Measurements from ENCODE around the genes EFNA4, PKLR and SSR2.

DNA sequence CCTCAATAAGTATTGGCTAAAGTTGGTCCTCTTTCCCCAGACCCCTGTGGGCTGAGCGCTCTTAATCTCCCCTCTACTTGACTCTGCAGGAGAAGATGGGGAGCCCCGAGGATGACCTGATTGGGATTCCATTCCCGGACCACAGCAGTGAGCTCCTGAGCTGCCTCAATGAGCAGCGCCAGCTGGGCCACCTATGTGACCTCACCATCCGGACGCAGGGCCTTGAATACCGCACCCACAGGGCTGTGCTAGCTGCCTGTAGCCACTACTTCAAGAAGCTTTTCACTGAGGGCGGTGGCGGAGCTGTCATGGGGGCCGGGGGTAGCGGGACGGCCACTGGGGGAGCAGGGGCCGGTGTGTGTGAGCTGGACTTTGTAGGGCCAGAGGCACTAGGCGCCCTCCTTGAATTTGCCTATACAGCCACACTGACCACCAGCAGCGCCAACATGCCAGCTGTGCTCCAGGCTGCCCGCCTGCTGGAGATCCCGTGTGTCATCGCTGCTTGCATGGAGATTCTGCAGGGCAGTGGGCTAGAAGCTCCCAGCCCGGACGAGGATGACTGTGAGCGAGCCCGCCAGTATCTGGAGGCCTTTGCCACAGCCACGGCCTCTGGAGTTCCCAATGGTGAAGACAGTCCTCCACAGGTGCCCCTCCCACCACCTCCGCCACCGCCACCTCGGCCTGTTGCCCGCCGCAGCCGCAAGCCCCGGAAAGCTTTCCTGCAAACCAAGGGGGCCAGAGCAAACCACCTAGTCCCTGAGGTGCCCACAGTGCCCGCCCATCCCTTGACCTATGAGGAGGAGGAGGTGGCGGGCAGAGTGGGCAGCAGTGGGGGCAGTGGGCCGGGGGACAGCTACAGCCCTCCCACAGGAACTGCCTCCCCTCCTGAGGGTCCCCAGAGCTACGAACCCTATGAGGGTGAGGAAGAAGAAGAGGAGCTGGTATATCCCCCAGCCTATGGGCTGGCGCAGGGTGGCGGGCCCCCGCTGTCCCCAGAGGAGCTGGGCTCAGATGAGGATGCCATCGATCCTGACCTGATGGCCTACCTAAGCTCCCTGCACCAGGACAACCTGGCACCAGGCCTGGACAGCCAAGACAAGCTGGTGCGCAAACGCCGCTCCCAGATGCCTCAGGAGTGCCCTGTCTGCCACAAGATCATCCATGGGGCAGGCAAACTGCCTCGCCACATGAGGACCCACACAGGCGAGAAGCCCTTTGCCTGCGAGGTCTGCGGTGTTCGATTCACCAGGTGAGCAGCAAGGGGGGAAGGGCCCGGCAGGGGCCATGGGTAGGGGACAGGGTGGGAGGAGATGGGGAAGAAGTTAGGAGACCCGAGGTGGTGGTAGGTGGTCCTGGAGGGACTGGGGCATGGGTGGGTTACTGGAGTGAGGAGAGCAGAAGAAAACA, 12.5 kb downstream of the ZBTB7B start:
- PRO-cap = no peak
- RRBS = 86% methylated on average over 6 of the region's 48 CpGs

DNA sequence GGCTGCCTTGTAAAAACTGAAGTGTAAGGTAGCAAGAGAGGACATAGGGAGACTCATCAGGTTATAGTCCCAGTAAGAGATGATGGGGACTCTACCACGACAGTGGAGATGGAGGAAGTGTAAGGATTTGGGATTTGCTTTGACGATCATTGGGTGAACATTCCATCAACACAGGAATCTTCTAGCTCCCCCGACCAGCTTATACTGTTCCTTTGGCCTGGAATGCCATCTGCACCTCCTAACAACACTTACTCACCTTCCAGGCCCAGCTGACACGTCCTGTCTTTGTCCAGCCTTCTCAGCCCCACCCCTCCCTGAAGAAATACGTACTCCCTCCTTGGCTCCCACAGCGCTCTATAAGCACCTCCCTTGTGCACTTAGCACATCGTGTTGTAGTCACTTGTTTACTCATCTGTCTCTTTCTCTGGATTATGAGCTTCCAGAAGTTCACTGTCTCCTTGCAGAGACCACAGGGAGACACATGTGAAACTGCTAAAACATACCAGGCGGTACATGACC, 4.8 kb downstream of the DCST1 start:
- PRO-cap = no peak
- RRBS = no CpG with 5 or more reads among the region's 8 CpGs

DNA sequence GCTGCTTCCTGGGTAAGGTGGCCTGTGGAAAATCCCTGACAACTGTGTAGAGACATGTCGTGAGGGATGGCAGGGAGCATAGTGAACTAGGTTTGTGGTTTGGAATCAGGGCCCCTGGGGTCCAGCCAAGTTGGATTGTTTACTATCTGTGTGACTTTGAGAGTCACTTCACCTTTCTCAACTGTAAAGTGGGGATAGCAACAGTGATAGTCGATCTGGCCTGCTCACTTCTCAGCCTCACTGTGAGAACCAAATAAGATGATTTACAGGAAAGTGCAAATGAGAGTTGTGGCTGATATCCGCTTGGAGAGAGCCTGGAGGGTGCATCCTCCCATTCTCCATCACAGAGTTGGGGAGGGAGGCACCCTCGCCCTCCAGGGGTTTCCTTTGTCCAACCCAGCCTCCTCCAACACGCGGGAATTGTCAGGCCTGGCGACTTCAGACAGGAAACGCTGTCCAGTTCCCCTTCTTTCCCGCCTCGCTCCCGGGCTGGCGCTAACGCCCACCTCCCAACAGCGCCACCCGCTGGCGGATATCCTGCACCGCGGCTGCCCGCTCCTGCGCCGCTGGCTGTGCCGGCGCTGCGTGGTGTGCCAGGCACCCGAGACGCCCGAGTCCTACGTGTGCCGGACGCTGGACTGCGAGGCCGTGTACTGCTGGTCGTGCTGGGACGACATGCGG, 875 bp upstream of the ADAM15 start:
- PRO-cap = bidirectional peak, plus-strand start at position 559 of the sequence, minus-strand start at position 480 of the sequence
- RRBS = 1% methylated on average over 23 of the region's 35 CpGs

DNA sequence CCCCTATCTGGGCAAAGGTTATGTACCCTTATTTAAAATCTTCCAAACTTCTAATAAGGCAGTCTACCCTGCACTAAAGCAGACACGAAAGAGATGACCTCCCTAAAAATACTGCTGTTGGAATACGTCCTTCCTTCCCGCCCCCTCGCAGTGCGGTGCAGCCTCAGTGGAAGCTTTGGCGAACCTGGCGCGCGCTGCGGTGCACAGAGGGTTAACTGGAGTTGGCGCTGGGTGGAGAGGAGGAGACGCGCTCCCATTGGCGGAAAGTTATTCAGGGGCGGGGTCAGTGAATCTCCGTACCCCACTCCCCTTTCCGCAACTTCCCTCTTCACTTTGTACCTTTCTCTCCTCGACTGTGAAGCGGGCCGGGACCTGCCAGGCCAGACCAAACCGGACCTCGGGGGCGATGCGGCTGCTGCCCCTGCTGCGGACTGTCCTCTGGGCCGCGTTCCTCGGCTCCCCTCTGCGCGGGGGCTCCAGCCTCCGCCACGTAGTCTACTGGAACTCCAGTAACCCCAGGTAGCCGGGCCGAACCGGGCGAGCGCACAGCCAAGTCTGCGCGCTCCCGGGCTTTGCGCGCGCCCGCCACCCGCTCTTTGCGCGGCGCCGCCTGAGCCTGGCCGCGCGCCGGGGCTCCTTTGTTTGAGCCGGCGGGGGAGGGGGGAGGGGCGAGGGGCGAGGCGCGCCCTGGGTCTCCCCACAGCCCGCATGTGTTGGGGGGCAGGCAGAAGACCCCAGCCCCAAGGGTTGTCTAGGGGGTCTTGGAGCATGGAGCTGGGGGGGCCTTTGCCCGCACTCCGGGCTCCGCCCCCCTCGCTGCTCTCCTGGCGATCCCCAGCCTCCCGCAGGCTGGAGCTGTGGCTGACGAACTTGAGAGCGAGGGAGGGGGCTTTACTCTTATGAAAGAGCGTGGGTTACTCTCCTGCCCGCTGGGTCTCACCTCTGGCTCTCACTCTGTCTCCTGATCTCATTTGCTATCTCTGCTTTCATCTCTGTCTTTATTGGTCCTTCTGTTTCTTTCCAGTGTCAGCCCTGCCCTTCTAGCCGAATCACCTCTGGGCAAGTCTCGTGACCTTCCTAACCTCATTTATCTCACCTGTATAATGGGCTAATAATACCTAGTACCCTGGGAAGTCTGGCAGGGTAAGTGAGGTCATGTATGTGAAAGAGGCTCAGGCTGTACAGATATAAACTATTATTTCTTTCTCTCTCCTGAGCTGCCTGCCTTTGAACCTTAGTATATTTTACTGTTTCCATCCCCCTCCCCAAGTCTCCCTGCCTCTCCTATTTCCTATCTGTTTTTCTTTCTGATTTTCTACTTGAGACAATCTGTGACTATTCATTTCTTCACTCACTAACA, at the start of gene EFNA4:
Gene EFNA4, plus strand, starts transcription at position 323 of the 1,360 bp plus-strand sequence.
- PRO-cap = unidirectional peak, plus-strand start at position 354 of the sequence; unidirectional peak, plus-strand start at position 392 of the sequence
- RRBS = 1% methylated on average over 19 of the region's 72 CpGs

DNA sequence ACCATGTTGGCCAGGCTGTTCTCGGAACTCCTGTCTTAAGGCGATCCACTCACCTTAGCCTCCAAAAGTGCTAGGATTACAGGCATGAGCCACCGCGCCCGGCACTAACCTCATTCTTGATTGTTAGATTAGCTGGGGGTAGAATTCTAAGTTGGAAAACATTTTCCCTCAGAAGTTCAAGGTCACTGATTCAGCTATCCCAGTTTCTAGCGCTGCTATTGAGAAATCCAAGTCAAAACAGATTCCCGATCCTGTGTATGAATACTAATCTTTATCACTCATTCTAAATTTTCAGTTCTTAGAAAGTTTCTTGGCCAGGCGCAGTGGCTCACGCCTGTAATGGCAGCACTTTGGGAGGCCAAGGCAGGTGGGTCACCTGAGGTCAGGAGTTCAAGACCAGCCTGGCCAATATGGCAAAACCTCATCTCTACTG, 24.3 kb upstream of the EFNA1 start:
- PRO-cap = no peak
- RRBS = no CpG with 5 or more reads among the region's 9 CpGs

GRCh38 chr1:155105580-155106296, 21.9 kb upstream of the EFNA1 start:
- PRO-cap = no peak
- RRBS = no CpG with 5 or more reads among the region's 8 CpGs

GRCh38 chr1:155127175-155127836, 370 bp upstream of the EFNA1 start:
- PRO-cap = bidirectional peak, plus-strand start at chr1:155127426, minus-strand start at chr1:155127258; bidirectional peak, plus-strand start at chr1:155127876, minus-strand start at chr1:155127741
- RRBS = 2% methylated on average over 11 of the region's 59 CpGs

DNA sequence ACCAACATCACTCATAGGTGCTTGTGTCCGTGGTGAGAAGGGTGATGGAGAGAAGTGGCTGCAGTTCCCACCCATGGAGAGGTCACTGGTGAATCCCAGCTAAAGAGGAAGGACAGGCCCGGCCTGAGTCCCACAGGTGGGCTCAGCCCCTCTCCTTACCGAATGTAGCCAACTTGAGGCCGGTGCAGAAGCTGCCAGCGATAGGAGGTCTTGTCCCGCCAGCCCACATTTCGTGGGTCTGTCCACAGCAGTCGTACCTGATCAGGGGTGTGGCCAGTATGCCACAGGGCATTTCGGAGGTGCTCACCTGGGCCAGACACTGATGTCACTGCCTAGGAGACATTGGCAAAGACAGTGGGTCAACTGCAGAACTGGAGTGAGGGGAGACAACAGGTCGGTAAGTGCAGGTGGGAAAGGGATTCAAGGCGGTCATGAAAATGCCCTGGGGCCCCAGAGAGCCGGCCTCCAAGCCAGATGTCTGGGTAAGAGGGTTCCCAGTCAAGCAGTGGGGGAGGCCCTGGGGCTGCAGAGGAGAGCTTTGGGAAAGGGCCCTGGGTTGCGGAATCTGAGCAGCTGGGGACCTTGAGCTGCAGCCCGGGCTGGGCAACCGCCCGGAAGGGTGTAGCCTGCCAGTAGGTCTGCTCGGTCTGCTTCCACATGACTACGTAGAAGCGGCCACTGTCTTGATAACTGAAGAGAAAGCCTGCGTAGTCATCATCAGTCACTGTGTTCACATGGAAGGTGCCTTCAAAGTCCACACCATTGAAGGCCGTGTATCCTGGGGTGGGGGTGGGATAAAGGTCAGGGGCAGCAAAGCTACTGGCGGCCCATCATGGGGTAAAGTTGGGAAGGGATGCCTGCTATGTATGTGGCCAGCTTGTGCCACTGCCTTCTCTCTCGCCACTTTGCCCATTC, 10.6 kb downstream of the THBS3 start:
- PRO-cap = no peak
- RRBS = 90% methylated on average over 2 of the region's 23 CpGs

GRCh38 chr1:155301262-155301722, at the start of gene PKLR:
Gene PKLR (minus strand): TSS chr1:155301438.
- PRO-cap = no peak
- RRBS = no CpG with 5 or more reads among the region's 5 CpGs

DNA sequence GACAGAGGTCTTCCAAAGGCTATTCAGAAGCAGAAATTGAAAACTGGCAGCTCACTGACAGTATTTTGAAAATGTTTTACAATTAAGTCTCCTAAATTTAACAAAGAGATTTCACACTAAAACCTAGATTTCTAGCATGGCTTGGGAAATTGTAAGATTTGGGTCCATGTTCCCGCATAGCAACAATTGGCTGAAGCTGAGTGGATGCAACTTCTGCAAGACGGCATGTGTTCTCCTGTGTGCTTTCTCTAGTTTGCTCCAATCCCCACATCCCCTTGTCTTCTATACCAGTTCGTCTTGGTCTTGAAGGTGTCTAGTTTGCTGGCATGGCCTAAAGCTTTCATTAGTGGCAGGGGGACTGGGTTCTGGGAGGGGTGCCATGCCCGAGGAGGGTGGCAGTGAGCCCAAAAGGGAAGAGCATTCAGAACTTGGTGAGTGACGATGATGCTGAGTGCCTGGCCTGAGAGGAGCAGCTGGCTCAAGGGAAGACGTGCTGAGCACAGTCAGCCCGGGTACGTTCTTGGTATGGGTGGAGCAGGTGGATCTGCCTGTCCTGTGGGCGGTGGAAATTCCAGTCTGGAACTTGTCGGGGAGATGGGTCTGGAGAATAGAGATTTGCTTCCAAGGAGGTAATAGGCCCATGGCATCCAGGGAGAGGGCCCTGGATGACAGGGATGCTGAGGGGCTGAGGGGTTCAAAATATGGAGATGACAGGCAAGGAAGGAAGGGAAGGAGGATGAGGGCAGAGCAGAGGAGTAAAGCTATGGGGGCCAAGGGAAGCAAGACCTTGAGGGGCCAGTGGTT, 4.5 kb downstream of the FDPS start:
- PRO-cap = no peak
- RRBS = no CpG with 5 or more reads among the region's 10 CpGs

GRCh38 chr1:155324081-155324643, 3.5 kb downstream of the RUSC1 start:
- PRO-cap = bidirectional peak, plus-strand start at chr1:155324521, minus-strand start at chr1:155324386
- RRBS = 2% methylated on average over 24 of the region's 35 CpGs

DNA sequence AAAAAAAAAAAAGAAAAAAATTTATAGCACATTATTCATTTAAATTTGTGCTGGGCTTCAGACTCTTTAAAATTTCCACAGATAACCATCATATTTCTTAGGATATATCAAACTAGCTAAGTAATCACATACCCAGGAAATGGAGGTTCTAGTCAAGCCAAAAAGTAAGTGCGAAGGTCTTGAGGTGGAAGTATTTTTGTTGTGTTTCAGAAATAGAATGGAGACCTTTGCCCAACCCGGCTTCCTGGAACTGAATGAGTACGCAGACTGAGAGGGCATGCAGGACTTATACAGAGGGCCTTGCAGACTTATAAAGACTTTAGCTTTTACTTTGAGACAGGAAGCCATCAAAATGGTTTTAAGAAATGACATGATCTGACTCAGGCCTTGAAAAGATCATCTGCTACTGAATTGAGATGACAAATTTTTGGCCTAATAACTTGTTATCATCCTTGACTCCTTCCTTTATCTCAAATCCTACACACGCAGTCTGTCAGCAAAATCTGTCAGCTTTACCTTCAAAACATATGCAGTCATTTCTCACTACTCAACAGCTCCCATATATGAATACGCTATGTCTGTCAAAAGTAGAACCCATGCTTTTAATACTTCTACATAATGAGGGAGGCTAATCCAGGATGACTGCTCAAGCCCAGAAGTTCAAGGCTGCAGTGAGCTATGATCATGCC, 26.5 kb downstream of the ASH1L start:
- PRO-cap = no peak
- RRBS = no CpG with 5 or more reads among the region's 5 CpGs

DNA sequence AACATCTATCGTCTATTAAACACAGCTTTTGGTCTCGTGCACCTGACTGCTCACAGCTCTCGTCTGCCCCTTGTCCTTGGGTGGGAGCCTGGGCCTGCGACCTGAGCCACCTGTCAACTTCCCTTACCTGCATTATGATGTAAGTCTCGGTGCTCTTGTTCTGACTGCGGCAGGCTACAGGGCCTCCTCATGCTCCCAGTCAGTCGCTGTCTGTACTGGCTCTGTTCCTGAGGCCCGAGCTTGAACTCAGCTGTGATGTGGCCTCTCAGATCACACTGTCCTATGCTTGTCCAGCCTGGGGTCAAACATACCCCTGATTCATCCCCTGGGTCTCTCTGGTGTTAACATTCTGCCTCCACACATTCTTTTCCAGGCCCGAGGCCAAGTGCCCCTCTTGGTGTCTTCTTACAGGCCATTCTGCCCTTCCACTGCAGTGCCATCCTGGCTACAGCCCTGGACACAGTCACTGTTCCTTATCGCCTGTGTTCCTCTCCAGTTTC, 59.1 kb downstream of the DAP3 start:
- PRO-cap = no peak
- RRBS = no CpG with 5 or more reads among the region's 10 CpGs

GRCh38 chr1:155946960-155947842, 5.8 kb downstream of the RXFP4 start:
- PRO-cap = no peak
- RRBS = no CpG with 5 or more reads among the region's 11 CpGs

- PRO-cap = no peak
- RRBS = no CpG with 5 or more reads among the region's 2 CpGs
Observed at GRCh38 chr1:155968880-155969257, 9.5 kb downstream of the ARHGEF2 start.

- PRO-cap = no peak
- RRBS = no CpG with 5 or more reads among the region's 11 CpGs
Observed at GRCh38 chr1:155969382-155970119, 8.8 kb downstream of the ARHGEF2 start.

GRCh38 chr1:156008598-156009808, 11.7 kb downstream of the SSR2 start:
- PRO-cap = no peak
- RRBS = no CpG with 5 or more reads among the region's 13 CpGs

DNA sequence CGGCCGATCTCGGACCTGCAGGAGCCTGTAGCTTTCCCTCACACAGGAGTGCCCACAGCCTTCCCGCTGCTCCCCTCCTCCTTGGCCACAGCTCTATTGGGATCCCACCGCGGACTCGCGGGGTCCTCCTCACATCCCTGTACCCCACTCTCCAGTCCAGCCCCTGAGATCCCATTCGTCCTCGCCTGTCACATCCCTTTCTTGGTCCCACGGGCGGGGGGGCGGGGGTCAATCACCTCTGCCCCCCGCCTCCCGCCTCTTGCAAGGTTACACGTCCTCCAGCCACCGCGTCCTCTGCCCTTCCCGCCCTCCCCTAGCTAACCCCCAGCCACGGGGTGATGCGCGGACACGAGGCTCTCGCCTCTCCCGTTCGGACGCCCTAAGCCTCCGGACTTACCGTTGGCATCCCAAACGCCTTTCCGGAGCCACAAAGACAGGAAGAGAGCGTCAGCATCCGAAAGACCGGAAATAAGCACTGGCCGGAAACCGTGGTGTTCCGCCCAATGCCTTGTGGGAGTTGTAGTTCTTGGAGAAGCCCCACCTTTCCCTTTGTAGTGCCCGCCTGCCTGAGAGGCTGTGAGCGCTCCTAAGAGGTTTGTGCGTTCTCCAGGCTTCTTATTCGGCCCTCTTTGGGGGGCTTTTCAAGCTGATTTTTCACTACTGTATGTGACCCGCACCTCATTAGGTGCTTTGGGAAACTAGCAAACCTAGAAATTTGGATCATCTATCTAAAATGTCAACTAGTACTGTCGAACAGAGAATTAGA, at the start of gene SSR2:
Gene SSR2, minus strand, starts transcription at position 461 of the 766 bp plus-strand sequence.
- PRO-cap = bidirectional peak, plus-strand start at position 552 of the sequence, minus-strand start at position 421 of the sequence
- RRBS = no CpG with 5 or more reads among the region's 43 CpGs

GRCh38 chr1:156041613-156041985, 12.0 kb downstream of the UBQLN4 start:
- PRO-cap = no peak
- RRBS = no CpG with 5 or more reads among the region's 4 CpGs

DNA sequence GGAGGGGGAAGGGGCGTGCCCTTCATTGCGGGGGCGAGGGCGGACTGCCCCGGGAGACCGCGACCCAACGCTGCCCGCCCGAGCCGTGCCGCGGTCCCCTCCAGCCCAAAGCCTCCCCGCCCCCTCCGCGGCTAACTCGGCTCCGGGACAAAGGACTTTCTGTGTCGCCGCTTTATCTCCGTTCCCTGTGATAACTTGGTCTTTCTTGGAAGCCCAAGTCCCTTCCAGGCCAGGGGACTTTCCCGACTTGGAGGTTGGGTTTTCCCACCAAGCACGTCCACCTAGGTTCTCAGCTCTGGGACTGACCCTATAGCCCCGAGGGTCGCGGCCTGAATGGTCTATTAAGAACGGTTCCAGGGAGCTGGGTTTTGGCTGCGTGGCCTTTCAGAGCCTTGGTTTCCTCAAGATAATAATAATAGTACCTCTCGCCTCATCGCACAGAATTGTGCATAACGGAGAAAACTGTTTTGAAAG, 447 bp upstream of the UBQLN4 start:
- PRO-cap = no peak
- RRBS = under 1% methylated on average over 15 of the region's 31 CpGs

Data from kidney (tissue), 2 donors.